Endometrial microvascular endothelial cells (primary cell): ENCODE data around the genes PDCD4 and TECTB.

DNA sequence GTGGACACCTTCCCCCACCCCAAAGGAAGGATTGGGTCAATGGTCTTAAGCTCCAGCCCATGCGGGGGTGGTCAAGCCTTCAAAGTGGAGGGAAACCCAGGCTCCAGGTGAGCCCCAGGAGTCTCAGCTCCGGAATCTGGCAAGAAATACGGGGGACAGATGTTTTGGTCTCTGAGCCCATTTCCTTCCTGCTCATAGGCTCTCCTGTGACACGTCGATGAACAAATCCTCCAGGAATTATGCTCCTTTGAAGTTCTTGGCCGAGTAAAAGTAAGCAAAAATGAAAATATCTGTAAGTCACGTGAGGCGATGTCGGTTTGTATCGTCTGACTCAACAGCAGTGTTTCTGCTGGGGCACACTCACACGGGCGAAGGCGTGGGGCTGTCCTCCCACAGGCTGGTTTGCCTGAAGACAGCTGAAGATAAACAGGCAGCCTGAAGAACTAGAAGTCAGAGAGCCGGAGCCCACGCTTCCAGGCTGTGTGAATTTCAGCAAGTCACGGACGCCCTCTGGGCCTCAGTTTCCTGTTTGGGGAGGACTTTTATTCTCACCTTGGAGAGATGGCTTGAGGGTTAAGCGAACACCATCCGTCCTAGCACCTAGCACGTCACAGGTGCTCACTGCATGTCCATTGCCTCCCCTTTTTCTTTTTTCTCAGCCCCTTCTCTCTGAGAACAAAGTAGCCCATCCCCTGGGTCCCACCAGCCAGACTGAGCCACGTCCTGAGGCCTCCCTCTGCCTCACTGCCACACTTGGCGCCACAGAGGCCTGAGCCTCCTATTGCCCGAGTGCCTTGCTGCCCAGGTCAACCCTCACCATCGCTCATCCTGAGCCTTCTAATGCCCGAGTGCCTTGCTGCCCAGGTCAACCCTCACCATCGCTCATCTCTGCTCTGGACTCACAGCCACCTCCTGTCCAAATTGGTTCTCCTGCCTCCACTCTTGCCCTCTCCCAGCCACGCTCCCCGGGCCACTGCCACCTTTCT is 52.8 kb upstream of the SMNDC1 start:
- RAMPAGE, long total RNA = no peak

GRCh38 chr10:110375829-110376750 is 71.4 kb upstream of the SMNDC1 start:
- RAMPAGE, long total RNA = no peak

GRCh38 chr10:110399255-110400004 is 94.7 kb upstream of the SMNDC1 start:
- RAMPAGE, long total RNA = no peak

- RAMPAGE, long total RNA = no peak
These were observed 87.8 kb upstream of the DUSP5 start for GRCh38 chr10:110409954-110410213.

DNA sequence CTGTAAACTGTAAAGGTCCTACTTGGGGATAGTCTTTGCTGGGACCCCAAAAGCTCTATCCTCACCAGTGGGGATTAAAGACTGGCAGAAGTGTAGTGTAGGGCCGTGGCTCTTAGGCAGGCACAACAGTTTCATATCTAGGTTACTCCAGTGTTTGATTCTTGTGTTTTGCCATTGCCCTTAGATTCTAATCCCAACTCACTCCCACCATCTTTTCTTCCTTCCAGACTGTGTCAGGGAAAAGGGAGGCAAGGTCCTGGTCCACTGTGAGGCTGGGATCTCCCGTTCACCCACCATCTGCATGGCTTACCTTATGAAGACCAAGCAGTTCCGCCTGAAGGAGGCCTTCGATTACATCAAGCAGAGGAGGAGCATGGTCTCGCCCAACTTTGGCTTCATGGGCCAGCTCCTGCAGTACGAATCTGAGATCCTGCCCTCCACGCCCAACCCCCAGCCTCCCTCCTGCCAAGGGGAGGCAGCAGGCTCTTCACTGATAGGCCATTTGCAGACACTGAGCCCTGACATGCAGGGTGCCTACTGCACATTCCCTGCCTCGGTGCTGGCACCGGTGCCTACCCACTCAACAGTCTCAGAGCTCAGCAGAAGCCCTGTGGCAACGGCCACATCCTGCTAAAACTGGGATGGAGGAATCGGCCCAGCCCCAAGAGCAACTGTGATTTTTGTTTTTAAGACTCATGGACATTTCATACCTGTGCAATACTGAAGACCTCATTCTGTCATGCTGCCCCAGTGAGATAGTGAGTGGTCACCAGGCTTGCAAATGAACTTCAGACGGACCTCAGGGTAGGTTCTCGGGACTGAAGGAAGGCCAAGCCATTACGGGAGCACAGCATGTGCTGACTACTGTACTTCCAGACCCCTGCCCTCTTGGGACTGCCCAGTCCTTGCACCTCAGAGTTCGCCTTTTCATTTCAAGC is 12.4 kb downstream of the DUSP5 start:
- RAMPAGE, long total RNA = no peak

- RAMPAGE, long total RNA = no peak
These were observed 16.1 kb downstream of the DUSP5 start for GRCh38 chr10:110513699-110514348.

GRCh38 chr10:110685919-110686473 is 41.9 kb downstream of the RBM20 start:
- RAMPAGE, long total RNA = no peak

GRCh38 chr10:110818653-110819396 is 52.9 kb upstream of the PDCD4 start:
- RAMPAGE, long total RNA = no peak

GRCh38 chr10:110821331-110821947 is 50.3 kb upstream of the PDCD4 start:
- RAMPAGE, long total RNA = no peak

DNA sequence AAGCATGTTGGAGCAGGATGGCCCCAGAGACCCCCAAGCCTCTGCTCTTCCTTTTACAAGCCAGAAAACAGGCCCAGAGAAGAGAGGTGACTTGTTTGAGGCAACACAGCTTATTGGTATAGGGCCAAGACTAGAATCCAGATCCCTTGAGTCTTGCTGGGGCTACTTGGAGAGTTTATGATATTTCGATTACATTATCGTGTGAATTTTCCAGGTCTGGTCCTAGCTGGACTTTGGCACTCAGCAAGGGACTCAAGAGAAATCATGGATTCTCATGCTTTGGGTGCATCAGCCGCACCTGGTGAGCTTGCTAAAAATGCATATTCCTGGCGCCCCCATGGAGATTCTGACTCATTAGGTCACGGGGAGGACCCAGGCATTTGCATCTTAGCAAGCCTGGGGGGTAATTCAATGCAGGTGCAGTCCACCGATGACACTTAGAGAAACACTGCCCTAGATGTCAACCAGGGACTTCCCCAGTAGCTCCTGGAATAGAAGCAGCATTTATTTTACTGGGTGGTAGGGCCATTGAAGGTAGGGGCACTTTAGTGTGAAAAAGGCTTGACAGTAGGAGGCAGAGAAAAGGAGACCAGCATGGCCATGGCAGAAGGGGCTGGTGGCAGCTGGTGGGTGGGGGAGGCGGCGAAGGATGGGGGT is 30.0 kb upstream of the PDCD4 start:
- RAMPAGE, long total RNA = no peak

DNA sequence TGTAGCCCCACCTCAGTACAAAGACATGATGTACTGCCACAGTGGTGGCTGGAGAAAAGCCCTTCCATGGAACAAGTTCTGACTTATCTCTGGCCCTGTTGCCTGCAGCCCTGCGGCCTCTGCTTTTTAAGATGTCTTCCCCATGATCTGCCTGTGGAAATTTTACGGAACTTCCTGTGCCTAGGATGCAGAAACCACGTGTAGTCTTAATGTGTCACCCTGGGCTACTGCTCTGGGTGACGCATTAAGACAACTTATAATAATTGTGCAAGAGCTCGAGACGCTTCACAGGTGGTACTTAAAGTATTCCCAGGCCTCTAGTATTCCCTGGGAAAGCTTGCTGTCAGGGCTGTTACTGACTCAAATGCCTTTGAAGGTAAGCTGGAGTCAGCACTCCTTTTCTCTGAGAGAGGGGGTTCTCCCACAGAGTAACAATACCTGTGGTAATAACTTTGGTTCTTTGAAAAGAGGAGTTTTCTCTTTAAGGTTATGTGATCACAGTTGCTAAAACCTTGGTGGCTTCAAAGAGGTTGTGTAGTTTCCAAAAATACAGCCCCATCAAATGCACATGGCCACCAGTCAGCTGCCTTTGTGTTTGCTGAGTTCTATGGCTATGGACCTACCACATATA is 9.3 kb upstream of the PDCD4 start:
- RAMPAGE, long total RNA = no peak

GRCh38 chr10:110871327-110872029 is at the start of gene PDCD4:
Gene PDCD4 (plus strand): TSS chr10:110871928.
- RAMPAGE, long total RNA = start-site peak on the plus strand at chr10:110871883-110871948, 130 and 362 reads in 2 replicates

DNA sequence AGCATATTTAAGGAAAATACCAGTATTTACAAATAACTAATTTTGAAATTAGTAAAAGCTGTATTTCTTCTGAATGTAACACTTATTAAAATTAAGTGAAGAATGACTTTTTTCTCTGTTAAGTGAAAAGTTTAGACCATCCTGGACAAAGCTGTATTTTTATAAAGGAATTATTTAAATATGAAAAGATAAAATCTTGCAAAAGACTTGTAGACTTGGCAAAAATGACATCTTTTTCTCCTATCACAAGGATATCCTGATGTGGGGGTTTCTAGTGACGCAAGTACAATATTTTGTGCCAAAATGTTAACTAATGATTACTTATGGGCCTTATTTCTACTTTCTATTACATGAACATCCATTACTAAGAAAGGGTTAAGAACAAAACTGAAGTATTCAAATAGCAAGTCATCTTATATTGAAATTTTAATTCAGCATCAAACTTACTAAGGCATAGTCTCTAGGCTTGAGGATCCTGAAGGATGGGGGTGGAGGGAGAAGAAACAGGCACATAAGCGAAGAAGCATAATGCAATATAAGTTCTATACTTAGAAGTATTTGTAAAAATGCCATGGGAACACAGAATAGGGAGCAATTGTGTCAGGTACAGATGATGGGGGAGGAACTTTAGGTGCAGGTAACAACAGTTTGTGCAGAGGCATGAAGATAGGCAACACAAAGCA is 10.8 kb downstream of the BBIP1 start:
- RAMPAGE, long total RNA = no peak

DNA sequence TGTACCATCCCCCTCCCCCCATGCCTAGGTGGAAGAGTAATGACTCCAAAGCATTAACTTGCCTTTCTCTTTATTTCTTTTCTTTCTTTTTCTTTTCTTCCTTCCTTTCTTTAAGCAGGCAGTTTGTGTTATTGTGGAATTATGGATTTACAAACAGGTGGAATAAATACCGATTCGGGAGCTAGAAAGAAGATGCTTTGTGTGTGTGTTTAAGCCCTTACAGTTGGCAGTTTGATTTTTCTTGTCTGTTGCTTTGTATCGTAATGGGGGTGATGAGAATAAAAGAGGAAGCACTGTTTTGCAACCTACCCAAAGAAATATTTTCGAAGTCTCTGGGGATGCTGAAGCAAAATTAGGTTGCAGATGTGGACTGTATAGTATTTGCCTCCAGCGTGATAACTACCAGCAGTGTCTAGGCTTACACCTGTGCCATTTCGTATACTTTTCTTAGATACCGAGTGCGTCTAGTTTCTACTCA is 1.1 kb downstream of the SHOC2 start:
- RAMPAGE, long total RNA = no peak

GRCh38 chr10:110947088-110947953 is 27.9 kb downstream of the SHOC2 start:
- RAMPAGE, long total RNA = no peak

- RAMPAGE, long total RNA = no peak
These were observed 126.7 kb downstream of the ADRA2A start for GRCh38 chr10:111203639-111203860.

- RAMPAGE, long total RNA = no peak
These were observed 427.1 kb downstream of the GPAM start for GRCh38 chr10:111756380-111756979.

GRCh38 chr10:112266032-112266313 is 17.2 kb upstream of the TECTB start:
- RAMPAGE, long total RNA = no peak

GRCh38 chr10:112280654-112280910 is 2.6 kb upstream of the TECTB start:
- RAMPAGE, long total RNA = no peak

- RAMPAGE, long total RNA = no peak
These were observed at the start of gene TECTB for GRCh38 chr10:112283189-112283504. Gene TECTB (plus strand): TSS chr10:112283400.